Measurements from ENCODE around the gene KCNJ3.

GRCh38 chr2:152395650-152396424 is 60.9 kb downstream of the FMNL2 start:
- PRO-cap: no peak

GRCh38 chr2:152409917-152410578 is 75.1 kb downstream of the FMNL2 start:
- PRO-cap: no peak

GRCh38 chr2:152443575-152444383 is 108.8 kb downstream of the FMNL2 start:
- PRO-cap: no peak

- PRO-cap: no peak
Observed at GRCh38 chr2:152582087-152582707, 135.1 kb downstream of the PRPF40A start.

DNA sequence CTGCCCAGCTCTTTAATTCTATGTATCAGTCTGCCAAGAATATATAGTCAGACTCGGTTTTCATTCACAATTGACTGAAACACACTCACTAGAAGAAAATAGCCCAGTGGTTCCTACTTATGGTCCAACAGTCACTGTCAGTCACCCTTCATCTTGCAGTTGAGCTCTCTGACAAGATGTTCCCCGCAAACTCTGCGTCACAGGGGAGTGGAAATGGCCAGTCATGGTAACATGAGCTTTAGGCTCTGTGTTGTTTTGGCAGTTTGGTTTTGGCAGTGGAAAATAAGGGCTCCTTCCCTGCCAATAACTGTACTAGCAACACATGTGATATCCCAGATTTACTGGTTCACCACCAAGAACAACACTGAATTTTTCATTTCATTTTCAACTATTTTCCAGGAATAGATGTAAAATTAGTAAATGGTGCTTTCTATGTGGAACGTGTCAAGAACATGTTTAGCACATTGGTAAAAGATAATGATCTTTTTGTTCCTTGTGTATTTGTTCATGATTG is 122.4 kb downstream of the PRPF40A start:
- PRO-cap: no peak

- PRO-cap: no peak
Observed at GRCh38 chr2:152826918-152827444, 108.6 kb downstream of the ARL6IP6 start.

- PRO-cap: no peak
Observed at GRCh38 chr2:153686039-153686355, 185.7 kb upstream of the GALNT13 start.

DNA sequence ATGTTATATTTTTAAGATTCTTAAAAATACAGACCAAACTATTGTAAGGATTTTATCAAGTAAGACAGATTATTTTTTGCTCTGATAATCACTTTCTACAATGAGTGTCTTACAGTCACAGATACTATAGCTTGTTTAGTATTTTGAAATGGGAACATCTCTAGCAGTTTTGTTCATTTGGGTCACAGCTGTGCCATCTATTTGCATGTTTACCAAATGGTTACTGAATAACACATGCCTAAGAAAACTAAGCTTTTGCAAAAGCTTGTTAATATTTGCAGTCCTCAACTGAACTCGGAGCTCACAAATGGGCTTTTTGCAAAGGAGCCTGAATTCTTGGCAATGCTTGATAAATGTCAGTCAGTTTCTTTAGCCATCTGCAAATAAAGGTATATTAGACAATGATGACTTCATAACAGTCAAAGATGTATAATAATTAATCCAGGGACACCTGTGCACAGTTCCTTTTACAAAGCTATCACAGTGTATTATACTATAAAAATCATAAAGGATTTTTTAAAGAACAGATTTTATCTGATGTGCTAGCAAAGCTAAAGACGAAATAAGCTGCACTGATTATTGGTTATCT is 248.6 kb upstream of the KCNJ3 start:
- PRO-cap: no peak

DNA sequence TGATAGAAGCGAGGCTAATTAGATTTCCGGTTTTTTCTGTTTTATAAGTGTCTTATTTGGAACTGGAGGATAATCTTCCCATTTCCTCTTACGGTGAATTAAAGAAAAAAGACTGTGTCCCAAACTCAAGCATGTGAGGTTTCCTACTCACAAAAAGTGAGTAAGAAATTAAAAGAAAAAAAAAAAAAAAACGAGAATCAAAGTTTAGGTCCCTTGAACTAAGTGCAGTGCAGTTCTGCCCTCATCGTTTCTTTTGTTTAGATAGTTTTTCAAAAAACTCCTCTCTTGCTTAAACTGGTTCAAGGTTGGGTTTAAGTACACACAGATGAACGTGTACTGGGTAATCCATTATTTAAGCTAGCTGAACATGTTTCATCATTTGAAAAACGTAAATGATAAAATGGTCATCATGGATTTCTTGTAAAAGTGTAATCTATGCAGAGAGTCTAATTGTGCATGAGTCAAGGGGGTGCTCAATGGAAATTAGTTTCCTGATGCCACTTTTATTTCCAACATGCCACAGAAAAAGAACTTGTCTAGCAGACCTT is 235.8 kb upstream of the KCNJ3 start:
- PRO-cap: no peak

DNA sequence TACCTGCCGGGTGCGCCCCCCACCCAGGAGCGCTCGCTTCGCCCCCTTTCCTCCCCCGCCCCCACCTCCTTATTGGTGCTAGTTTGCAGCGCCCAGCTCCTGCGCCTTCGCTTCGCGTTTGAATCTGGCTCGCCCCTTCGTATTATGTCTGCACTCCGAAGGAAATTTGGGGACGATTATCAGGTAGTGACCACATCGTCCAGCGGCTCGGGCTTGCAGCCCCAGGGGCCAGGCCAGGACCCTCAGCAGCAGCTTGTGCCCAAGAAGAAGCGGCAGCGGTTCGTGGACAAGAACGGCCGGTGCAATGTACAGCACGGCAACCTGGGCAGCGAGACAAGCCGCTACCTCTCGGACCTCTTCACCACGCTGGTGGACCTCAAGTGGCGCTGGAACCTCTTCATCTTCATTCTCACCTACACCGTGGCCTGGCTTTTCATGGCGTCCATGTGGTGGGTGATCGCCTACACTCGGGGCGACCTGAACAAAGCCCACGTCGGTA is at the start of gene KCNJ3:
Gene KCNJ3 (plus strand): TSS at position 64 of the 499 bp plus-strand sequence.
- PRO-cap: unidirectional peak, minus-strand start at position 120 of the sequence

- PRO-cap: no peak
Observed at GRCh38 chr2:155582115-155582437, 750.4 kb downstream of the NR4A2 start.

GRCh38 chr2:156083531-156084155 is 248.9 kb downstream of the NR4A2 start:
- PRO-cap: no peak

- PRO-cap: unidirectional peak, minus-strand start at chr2:156401224
Observed at GRCh38 chr2:156400947-156401333, 35.2 kb upstream of the GPD2 start.

- PRO-cap: no peak
Observed at GRCh38 chr2:156892505-156893293, 364.8 kb upstream of the GALNT5 start.

DNA sequence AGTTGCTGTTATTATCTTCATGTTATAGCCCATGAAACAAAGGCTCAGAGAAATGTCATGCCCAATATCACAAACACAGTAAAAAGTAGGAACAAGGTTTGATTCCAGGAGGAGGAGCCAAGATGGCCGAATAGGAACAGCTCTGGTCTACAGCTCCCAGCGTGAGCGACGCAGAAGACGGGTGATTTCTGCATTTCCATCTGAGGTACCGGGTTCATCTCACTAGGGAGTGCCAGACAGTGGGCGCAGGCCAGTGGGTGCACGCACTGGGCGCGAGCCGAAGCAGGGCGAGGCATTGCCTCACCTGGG is 42.8 kb upstream of the ERMN start:
- PRO-cap: no peak

DNA sequence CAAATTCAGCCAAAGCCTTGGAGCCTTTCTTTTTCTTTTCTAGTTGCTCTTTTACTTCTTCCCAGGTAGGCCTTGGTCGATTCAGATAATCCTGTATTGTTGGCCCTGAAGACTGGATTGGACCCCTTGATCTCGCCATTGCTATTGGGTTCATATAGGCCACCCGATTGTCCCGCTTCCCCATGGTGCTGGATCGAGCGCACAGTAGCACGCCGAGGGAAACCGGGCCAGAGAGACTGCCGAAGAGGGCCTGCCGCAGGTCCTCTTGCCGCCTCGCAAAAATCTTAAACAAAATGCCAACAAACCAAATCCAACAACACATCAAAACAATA is 54.6 kb upstream of the ERMN start:
- PRO-cap: no peak

DNA sequence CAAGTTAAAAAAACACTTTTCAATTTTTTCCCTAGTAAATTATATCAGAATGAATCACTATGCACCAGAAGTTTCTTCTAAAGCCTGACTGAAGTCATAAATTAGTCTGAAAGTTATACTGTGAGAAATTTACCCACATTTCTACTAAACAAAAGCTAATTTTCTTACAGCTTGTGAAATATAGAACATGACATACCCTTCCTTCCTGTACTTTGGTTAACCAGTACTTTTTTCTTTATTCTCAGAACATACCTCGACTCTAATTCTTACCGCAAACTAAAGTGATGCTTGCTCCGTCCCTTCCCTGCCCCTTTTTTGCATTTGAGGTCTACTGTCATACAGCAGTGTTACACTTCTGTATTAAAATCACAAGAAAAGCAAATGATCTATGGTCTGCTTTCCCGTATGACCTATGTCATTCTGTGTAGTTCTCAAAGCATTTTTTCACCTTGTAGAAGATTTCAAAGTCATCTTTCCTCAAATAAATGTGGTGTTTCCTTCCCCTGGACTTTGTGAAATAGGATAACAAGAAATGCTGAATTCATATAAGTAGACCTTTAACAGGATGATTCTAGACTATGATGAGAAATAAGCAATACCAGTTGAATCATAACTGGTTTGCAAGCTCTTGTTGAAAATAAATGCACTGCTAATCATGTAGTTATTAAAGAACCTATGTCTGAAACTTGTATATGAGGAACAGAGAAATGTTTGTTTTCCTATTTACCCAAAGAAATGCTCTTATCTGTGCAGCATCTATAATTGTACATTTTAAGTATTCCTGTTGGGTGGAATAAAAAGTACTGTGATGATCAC is 30.4 kb downstream of the CYTIP start:
- PRO-cap: no peak

DNA sequence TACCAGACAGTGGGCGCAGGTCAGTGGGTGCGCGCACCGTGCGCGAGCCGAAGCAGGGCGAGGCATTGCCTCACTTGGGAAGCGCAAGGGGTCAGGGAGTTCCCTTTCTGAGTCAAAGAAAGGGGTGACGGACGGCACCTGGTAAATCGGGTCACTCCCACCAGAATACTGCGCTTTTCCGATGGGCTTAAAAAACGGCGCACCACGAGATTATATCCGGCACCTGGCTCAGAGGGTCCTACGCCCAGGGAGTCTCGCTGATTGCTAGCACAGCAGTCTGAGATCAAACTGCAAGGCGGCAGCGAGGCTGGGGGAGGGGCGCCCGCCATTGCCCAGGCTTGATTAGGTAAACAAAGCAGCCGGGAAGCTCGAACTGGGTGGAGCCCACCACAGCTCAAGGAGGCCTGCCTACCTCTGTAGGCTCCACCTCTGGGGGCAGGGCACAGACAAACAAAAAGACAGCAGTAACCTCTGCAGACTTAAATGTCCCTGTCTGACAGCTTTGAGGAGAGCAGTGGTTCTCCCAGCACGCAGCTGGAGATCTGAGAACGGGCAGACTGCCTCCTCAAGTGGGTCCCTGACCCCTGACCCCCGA is 71.5 kb upstream of the CYTIP start:
- PRO-cap: no peak

- PRO-cap: no peak
Observed at GRCh38 chr2:157873812-157874582, 2.1 kb downstream of the ACVR1 start.

DNA sequence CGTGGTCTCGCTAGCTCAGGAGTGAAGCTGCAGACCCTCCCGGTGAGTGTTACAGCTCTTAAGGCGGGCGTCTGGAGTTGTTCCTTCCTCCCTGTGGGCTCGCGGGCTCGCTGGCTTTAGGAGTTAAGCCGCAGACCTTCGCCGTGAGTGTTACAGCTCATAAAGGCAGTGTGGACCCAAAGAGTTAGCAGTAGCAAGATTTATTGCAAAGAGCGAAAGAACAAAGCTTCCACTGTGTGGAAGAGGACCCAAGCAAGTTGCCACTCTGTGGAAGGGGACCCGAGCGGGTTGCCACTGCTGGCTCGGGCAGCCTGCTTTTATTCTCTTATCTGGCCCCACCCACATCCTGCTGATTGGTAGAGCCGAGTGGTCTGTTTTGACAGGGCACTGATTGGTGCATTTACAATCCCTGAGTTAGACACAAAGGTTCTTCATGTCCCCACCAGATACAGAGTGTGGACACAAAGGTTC is 91.2 kb upstream of the ACVR1 start:
- PRO-cap: no peak